ENCODE results near the gene SACS.

- PRO-cap = no peak
Observed at GRCh38 chr13:23183245-23183642, 2.5 kb downstream of the SGCG start.

GRCh38 chr13:23431261-23431545, 2.3 kb downstream of the SACS start:
- PRO-cap = no peak

DNA sequence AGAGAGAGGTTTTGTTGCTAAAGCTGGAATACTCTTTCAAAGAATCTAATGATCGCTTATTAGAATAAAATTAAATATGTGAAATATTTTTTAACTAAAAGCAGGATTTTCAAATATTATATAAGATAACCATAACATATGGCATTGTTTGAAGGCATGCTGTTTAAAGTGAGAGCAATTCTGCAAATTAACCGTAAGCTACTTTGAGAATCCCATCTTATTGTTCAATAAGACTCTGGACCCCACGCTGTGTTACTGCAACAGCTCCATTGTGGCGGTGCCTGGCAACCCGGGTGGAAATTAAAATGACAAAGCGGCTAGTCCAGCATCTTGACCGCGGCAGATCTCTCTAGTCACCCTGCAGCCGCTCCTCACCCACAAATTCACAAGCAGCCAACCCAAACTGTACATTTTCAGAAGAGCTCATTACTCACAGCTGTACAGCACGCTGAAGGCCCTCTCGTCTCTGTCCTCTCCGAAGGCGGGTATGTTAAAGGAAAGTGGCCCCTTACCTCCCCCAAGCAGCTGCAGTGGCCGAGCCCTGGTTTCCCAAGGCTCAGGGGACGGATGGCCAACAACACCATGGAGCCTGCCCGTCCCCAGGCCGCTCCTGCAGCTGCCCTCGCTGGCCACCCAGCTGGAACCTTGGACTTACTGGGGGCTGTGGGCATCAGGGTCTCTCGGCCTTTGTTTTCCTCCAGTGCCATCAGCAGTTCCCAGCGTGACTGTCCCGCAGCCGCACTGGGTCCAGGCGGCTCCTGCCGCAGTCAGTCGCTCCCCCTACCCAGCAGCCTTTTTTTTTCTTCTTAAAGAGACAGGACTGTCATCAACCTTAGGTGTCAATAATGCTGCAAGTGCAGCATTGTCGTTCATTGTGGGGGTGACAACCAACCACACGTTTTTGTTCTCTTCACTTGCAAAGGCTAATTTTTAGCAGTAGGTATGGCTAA, at the start of gene SACS:
TSS of gene SACS (minus strand) at position 743 of the 950 bp plus-strand sequence.
- PRO-cap = no peak

DNA sequence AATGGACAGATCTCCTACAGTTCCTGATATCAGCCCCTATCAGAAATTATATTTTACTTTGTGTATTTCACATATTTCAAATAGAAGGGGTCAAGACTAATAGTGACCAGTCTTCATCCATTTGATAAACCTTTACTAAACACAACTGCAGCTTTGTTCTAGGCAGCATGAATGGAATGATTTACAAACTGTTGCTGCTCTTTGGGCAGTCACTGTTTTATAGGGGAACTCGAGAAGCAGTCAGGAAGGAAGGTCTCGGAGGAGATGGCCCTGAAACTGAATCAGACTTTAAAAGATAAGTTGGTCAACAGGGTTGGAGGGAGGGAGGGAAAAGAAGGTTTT, 37.2 kb upstream of the SACS start:
- PRO-cap = no peak

- PRO-cap = no peak
Observed at GRCh38 chr13:23507309-23507642, 62.9 kb upstream of the TNFRSF19 start.

- PRO-cap = no peak
Observed at GRCh38 chr13:23571029-23571535, 870 bp downstream of the TNFRSF19 start.

- PRO-cap = no peak
Observed at GRCh38 chr13:23627501-23627903, 57.3 kb downstream of the TNFRSF19 start.

DNA sequence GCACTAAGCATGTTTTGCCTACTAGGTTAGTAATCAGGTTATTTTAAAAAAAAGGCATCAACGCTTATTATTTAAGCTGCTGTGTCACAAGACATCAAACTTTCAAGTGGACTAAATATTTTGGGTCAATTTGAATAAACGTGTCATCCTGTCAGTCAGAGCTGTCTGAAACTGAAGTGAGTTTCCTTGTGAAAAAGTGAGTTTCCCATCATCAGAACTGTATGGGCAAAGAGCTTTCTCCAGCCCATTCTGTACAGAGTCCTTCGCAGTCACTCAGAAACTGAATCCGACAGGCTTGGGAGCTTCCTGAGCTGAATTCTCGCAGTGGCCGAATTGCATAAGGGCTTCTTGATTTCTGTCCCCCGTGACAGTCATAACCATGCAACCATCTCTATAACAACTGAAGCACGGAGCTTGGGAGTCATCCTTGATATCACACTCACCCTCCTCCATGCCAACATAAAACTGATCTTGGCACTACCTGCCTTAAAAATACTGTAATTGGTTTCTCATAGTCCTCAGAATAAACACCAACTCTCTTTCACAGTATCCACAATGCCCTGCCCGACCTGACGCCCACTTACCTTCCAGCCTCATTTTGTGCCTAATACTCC, 139.8 kb downstream of the MIPEP start:
- PRO-cap = no peak

DNA sequence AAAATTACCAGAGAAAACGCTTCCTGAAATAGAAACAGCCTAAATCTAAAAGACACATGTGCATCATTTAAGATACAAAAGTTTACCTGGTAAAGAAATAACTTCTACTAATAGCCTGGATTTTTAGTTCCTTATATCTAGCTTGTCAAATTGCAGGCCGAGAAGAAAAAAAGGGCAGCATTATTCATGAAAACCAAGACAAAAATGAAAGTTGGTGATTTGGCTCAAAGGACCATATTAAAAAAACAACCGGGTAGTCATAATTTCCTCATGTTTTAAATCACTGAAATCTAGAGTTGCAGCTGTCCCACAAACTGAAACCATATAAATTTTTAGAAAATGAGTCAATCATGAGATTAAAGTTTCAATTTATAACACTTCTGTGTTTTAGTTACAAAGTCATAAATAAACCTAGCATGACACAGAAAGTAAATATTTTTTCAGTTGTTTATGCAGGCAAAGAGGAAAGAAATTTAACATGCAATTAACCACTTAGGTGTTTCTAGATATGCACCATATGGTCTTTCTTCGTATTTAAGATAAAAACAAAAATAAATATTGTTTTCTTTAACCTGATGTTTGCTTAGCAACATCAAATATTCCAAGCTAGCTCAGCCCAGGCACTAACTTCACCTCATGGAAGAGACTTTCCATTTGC, 94.6 kb downstream of the MIPEP start:
- PRO-cap = no peak

- PRO-cap = no peak
Observed at GRCh38 chr13:23915206-23915821, 26.1 kb upstream of the MIPEP start.

GRCh38 chr13:23980047-23980765, 91.0 kb upstream of the MIPEP start:
- PRO-cap = no peak

DNA sequence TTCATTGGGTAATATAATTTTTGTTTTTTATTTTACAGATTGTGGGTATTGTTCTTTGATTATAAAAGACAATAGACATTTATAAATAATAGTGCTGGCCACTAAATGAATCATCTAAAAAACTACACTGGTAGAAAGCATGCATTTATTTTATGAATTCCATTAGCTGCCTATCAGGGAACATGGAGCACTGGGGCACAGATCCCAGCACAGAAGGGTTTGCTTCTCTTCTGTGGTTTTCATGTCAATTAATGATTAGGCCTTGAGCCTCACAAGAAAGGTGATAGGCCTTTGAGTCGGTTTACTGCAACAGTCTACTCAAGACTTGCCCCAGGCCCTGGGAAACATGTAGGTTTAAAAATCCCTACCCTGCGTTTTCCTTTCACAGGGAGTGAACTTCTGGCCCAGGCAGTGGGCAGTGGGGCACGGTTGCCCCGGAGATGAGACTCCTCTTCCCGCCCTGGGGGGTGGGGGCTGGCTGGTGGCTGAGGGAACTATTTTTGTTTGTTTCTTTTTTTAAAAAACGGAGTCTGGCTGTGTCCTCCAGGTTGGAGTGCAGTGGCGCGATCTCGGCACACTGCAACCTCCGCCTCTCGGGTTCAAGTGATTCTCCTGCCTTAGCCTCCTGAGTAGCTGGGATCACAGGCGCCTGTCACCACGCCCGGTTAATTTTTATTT, 637 bp upstream of the SPATA13 start:
- PRO-cap = no peak

DNA sequence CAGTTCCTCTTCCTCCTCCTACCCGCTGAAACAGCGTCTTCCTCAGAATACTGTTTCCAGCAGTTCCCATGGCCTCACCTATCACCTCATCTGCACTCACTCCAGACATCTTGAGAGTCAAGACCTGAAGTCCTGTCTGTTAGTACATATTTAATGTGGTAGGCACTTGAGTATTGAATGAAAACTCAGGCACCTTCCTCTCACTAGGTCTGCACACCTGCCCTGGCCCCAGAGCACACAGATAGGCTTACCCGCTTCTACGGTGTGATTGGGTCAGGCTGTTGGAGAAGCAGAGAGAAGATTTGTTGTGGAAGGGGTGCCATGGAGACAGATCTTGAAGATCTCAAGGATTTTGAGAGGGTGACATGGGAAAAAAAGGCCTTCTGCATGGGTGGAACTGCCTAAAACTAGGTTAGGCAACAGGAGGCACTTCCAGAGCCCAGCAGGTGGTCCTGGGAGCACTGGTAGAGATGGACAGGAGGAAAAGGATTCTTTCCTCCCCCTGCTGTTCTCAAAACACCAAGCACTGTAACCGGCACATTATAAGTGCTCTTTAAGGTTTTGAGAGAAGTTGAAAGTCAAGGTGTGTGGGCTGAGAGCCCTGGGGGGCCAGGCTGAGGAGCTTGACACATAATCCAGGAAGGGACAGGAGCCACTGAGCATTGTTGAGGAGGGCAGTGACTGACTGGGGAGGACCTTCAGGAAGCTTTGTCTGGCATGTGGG, 32.1 kb downstream of the SPATA13 start:
- PRO-cap = no peak

GRCh38 chr13:24203673-24204432, 43.3 kb downstream of the SPATA13 start:
- PRO-cap = no peak

- PRO-cap = no peak
Observed at GRCh38 chr13:24230080-24230426, 69.5 kb downstream of the SPATA13 start.

DNA sequence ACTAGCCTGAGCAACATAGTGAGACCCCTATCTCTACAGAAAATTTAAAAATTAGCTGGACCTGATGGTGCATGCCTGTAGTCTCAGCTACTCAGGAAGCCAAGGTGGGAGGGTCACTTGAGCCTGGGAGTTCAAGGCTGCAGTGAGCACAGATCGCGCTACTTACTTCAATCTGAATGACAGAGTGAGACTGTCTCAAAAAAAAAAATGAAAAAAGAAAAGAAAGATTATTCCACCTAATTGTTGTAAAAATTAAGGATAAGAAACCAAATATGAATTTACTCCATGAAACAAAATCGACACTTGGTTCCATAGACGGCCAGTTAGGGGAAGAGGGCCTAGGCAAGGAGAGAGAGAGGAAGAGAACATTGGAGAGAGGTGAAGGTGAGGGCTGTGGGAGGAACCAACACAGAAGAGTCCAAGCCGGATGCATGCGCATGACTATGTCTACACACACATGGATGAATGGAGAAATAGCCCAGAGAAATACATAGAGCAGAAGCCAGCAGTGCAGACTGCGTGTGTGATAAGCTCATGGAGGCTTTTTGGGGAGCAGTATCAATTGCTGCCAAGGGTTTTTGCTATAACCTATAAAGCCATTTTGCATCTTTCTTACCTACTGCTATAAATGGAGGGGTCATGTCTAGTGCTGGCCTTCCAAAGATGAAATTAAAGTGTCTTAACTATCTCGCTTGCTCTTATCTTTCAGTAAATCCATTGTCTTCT, 67.4 kb upstream of the C1QTNF9 start:
- PRO-cap = no peak

DNA sequence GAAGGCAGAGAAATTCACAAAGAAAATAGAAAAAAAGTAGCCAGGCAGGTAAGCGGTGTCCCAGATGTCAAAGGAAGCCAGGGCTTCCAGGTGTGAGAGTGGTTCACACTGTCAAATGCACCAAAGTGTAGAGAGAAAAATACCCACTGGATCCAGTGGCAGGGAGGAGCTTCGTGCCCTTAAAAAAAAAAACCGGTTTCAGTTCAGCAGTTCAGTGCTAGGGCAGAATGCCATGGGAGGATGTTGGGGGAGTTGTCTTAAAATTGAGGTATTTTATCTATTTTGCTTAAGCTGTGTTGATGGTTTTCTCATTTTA, 47.8 kb upstream of the C1QTNF9 start:
- PRO-cap = unidirectional peak, minus-strand start at position 100 of the sequence

DNA sequence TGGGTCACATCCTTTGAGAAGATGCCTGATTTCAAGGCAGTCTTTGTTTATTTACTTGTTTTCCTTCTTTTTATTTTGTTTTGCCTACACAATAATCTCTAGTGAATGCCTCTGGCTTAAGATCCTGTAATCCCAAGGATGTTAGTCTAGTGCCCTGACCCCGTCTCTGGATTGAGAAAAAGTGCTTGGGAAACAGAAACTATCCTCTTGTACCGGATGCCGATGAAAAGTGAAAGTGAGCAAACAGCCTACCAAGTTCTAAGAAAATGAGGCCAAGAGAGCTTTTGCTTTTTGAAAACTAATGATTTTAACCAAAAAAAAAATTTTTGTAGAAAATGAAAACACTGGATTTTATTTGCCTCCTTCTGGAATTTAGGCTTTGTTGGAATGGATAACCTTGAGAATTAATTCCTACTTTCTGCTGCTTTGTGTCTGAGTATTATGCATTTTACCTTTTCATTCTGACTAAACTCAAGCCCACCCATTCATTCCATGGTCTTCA, 42.0 kb upstream of the C1QTNF9 start:
- PRO-cap = unidirectional peak, minus-strand start at position 173 of the sequence; unidirectional peak, minus-strand start at position 231 of the sequence

DNA sequence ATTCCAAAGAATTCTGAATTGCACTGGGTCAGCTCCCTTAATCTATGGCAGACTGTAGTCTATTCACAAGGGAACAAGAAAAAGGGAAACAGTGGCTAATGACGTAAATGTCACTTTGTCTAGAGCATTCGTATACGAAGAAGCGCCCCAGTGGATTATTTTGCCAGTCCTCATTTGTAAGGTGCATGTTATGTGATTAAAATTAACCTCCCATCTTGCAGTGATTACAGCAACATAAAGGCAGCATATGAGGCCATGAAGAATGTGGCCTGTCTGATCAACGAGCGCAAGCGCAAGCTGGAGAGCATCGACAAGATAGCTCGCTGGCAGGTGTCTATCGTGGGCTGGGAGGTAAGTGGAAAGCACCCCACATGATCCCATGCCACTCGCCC, 14.9 kb upstream of the C1QTNF9 start:
- PRO-cap = no peak

DNA sequence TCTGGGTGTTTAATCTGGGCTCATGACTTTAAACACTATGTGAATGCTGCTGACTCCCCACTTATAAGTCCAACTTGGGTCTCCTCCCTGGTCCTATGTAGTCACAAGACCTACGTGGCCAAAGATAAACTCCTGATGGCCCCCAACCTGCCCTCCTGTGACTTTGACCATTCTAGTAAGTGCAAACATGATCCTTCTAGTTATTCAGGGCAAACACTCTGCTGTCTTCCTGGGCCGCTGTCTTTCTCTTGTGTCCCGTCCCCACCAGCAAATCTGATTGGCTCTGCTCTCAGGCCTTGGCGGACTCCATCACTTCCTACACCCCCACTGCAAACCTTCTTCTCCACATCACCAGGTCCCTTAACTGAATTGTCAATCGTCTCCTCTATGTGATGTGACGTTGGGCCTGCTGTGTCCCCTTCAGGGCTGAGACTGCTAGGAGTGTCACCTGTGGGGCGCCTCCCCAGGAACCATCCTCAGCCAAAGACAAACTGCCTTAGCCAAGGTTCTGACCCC, 38.6 kb downstream of the PARP4 start:
- PRO-cap = no peak